Fibroblast of the aortic adventitia (primary cell): Measurements from ENCODE around the genes TMEM179, AKT1, AHNAK2, GPR132, JAG2 and MTA1.

GRCh38 chr14:104113975-104114623 lies 24.3 kb upstream of the KIF26A start:
- CAGE, long polyA plus RNA, result no peak

DNA sequence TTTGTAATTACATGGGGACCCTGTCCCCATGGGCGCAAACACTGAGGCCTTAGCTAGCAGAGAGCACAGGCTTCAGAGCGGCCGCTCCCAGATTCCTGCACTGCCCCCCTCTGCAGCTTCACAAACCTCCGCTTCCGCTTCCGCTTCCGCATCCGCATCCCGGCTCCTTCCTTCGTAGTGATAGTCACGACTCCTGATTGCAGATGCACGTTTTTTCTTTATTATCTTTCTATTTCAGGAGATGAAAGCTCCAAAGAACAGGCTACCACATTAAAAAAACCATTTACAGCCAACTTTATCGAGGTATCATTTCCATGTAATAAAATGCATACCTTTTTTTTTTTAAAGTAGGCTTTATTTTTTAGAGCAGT lies 129.7 kb downstream of the KIF26A start:
- CAGE, long polyA plus RNA, result no peak

- CAGE, long polyA plus RNA, result no peak
These were observed 158.2 kb downstream of the KIF26A start for GRCh38 chr14:104296392-104297281.

DNA sequence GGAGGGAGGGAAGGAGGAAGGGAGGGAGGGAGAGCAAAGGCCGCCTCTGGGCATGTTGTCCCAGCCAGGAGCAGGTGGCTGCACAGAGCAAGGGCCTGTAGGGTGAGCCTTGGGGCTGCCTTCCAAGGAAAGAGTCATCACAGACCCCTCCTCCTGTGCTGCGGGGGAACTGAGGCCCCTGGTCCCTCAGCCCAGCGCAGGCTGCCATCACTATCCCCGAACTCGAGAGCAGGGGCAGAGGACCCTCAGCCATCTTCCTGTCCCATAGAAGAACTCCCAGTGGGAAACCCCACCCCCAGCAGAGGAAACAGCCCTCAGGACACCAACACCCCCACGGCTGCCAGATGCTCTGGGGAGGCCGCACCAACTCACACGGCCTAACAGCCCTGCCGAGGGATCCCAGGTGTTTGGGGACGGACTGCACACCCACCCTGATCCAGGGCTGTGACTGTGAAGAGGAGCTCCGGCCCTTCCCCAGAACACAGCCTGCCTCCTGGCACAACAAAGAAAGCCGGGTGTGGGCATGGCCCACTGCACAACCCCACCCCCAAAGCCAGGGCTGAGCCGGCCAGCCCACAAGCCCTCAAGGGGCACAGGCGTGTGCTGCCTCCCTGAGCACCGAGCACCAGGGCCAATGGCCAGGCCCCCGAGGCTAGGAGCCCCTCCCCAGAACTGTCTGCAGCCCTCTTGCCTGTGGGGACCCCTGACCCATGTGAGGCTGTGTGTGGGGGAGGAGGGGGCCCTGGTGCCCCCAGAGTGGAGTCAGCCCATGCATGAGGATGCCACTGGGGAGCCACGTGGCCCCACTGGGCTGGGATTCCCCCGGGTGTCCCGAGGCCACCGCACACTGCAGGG lies 16.3 kb upstream of the C14orf180 start:
- CAGE, long polyA plus RNA, result no peak

- CAGE, long polyA plus RNA, result no peak
These were observed at the start of gene TMEM179 for GRCh38 chr14:104603871-104605151. Gene TMEM179 (minus strand): TSS chr14:104604772.

DNA sequence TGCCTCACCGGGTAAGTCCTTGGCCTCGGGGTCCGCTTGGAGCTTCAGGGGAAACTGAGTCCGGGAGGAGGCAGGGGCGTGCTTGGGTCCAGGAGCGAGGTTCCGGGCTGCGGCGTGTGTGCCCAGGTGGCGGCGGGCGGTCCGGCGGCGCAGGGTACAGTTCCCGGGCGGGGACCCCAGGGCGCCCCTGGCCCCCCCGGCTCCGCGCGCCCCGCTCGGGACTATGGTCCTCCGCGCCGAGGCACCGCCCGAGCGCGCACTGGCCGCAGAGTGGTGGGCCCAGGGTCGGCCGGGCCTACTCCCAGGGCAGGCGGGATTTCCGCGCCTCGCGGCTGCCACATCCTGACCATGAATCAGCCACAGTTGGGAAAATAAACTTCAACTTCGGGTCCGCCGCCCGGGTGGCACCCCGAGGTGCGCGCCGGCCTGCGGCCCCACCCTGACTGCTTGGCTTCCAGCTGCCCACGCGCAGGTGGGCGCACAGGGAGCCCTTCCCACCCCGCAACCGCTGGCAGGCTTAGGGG lies 373 bp downstream of the INF2 start:
- CAGE, long polyA plus RNA, result no peak

DNA sequence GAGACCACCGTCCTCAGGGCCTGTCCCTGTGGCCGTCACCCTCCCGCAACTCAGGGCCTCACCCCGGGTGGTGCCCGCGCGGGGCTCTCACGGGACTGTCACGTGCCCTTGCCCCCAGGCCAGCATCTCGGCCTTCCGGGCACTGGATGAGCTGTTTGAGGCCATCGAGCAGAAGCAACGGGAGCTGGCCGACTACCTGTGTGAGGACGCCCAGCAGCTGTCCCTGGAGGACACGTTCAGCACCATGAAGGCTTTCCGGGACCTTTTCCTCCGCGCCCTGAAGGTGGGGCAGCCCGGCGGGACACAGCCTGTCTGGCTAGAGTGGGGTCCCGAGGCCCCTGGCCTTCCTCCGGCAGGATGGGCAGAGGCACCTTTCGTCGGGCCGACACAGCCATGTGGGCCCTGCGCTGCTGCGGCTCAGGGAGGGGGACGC lies 11.3 kb upstream of the ADSS1 start:
- CAGE, long polyA plus RNA, result no peak

DNA sequence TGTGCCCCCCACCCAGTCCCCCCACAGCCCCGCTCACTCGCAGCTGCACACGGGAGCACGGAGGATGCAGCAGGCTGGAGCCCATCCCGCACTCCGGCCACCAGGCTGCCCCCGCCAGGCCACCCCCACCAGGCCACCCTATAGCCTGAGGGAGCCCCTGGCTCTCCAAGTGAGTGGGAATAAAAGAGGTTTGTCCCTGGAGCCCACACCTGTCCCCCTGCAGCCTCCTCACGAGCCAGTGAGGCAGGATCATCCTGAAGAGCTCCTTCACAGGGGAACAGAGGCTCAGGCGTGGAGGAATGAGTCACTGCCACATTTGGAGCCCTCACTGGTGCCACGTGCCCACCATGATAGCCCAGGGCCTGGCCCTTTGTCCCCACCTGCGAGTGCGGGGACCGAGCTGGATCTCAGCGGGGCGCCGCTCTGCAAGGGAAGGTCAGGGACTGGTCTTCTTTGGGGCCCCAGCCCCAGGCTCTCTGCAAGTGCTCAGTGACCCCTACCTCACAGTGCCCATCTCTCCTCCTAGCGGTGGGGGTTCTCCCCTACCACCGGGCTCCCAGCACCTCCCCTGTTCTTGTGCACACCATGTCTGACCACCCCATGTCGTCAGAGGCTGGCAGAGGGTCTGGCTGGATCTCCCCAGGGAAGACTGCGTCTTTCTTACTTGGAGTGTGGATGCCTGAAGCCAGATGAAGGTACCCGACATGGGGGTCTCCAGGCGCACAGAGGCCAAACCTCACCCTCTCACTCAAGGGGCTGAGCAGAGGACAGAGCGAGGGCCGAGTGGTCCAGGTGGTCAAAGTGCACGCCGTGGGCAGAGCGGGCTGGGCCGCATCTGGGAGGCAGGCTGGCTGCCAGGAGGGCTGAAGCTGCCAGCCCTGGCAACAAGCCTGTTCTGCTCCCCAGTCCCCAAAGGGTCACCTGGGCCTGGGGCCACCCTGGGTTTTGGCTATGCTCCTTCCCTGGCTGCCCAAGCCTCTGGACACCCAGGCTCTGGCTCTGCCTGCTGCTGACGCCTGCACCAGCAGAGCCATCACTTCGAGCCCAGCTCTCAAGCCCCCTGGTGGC lies 2.3 kb downstream of the ADSS1 start:
- CAGE, long polyA plus RNA, result no peak

DNA sequence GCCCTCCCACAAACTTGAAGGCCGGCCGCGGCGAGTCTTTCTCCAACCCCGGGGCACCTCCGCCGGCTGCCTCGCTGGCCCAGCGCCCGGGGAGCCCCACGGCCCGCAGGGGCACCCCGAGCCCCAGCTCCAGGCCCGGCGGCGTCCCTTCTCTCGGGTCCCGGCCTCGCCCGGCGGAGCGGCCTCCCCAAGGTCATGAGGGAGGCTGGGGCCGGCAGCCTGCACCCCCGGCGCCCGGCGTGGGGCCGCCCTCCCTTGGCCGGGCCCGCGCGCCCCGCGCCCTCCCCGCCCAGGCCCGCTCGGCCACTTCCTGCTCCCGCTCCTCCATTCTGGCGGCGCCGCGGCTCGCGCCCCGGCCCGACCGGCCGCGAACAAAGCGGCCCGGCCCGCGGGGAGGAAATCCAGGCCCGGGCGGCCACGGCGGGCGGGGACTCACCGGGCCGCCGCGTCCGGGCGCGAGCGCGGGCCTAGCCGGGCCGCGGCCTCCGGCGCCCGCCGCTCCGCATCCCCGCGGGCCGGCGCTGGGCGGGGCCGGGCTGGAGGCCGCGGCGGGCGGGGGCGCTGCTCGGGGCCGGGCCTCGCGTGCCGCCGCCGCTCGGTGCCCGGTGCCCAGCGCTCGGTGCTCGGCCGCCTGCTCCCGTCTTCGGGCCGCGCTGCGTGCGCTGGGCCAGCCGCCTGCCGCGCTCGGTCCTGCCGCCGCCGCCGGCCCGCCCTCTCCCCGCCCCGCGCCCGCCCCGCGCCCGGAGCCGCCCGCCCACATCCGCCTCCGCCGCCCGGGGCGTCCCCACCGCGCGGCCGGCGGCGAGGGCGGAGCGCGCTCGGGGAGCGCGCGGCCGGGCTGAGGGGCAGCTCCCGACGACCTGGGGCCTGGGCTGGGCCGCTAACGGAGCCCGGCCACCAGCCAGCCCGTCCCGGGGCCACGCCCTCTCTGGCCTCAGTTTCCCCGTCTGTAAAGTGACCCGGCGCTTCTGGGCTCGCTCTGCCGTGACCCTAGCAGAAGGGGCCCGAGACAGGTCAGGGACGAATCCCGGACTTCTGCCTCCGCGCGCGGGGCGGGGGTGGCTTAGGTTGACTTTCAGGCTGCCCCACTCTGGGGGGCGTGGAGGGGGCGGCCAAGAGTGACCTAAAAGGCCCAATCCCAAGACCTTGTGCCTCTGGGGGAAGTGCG lies at the start of gene AKT1:
Gene AKT1, minus strand, starts transcription at position 701 of the 1,168 bp plus-strand sequence.
- CAGE, long polyA plus RNA, result no peak

DNA sequence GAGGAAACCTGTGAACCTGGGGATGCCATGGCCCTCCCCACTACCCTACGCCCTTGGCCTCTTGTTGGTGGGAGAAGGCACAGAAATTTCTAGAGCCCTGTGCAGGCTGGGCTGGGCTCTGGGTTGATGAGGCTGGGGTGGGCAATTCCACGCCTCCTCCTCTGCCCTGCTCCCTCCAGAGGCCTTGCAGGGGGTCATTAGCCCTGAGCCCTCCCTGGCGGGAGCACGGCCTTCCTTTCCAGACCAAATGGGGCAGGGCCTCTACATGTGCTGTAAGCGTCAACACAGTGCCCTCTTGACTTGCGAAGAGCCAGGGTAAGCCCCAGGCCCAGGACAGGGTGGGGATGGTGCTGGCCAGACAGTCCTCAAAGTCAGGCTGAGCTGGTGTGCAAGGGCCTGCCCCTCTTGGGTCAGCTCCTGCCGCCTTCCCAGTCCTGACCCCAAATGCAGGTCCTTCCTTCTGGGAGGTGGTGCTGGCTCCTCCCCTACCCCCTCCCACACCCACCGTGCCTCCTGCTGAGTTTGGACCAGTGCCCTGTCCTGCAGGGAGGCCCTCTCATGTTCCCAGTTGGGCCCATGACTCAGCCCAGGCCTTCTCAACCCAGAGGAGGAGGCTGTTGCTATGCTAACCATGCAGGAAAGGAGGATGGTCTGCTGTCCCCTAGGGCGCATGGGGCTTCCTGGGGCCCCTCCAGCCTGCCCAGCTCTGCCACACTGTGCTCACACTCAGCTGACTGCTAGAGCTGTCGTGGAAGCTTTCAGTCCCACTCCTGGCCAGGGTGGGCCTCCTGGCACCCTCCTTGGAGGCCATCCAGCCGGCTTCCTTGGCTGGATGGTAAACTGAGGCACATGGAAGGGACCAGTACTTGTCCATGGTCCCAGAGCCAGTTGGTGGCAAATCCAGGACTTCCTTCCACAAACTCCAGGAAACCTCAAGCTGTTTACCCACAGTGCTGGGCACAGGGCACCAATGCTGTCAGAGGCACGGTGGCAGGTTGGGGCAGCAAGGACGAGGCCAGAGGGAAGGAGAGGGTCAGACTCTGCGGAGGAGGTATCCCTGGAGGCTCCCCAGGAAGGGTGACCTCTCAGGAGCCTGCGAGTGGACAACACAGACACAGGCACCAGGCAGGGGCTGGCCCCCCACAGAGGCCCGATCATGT lies 4.4 kb downstream of the ZBTB42 start:
- CAGE, long polyA plus RNA, result no peak

GRCh38 chr14:104953394-104954600 lies 24.4 kb downstream of the AHNAK2 start:
- CAGE, long polyA plus RNA, result no peak

DNA sequence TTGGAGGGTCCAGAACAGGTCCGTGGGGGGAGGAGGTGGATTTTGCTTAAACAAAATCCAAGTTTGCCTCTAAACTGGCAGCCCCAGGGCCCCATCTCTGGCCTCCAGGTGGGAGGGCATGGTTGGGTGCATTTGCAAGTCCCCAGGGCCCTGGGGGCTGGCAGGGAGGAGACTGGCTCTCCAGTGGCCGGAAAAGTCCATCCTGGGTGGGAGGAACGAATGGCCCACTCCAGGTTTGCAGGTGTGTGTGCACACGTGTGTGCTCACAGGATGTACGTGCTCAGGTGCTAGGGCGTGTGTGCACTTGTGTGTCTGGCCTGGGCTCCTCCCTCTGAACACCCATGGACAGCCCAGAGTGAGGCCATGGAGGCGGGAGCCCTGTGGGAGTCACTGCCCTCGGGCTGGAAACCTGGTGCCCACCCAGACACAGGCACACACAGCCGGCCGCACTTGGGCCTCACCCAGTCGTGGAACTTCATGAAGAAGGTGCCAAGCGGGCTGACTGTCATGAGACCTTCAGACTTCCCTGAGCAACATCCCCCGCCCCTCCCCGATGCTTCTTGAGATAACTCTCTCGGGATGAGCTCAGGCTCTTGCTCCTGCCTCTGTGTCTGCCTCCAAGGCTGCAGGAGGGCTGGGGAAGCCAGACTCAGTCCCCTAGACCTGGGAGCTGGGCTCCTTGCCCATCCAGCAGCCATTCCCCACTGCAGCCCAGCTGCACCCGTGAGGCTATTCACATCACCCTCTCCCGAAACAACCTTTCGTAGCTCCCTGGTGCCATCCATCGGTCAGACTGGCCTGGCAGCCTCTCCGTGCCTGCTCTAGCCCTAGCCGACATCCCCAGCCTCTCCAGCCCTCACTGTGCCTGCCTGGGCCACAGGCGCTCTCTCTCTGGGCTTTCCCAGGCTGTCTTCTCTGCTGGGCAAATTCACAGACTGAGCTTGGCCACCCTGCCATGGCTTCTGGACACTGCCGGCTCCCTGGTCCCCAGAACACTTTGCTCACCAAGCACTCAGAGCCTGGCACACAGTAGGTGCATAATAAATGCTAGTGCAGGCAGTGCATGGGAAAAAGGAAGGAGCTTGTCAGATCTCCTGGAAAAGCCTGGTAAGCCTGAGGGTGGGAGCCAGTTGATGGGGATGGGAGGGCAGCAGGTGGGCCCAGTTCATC lies 9.3 kb downstream of the AHNAK2 start:
- CAGE, long polyA plus RNA, result no peak

DNA sequence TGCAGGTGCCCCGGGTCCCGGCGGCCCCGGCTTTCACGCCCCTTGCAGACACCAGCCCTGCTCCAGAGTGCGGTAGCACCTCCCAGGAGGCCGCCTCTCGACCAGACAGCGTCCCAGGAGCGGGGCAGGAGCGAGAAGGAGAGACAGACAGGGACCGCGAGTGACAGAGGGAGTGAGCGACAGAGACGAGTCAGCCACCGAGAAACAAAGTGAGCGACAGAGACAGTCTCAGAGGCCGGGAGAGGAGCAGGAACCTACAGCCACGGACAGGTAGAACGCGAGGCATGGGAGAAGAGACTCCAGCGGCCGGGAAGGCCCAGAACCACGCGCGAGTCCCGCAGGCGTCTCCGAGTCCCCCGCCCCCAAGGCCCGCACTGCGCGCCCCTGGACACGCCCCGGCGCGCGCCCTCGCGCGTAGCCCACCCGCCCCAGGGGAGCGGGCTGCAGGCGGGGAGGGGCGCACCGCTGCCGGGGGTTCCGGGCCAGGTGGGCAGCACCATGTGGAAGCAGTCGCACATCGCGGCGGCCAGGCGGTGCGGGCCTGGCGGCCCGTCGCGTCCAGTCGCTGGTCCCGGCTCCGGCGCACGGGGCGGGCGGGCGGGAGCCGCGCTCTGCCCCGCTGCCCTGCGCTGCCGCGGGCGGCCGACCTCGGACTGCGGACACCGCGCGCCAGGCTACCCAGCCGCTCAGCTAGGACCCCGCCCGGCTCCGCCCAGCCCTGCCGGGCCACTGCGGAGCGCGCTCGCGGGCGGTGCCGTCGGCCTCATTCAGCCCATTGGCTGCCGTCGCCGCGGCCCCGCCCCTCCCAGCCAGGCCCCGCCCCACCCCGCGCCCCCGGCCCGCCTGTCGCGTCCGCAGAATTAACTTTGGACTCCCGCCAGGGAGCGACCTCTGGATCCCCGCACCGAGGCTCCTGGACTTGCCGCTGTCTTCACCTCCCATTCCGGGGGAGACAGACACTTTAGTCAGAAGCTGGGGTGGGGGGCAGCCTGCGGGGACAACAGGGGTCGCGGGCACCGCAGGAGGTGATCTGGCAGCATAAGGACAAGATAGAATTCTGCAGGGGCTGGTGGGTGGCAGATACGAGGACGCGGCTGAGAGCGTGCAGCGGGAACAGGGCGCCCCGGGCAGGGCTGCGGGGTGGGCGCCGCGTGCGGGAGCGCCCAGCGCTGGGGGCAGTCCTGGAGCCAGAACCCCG lies at the start of gene AHNAK2:
Gene AHNAK2, minus strand, starts transcription at position 655 of the 1,198 bp plus-strand sequence.
- CAGE, long polyA plus RNA, result no peak

DNA sequence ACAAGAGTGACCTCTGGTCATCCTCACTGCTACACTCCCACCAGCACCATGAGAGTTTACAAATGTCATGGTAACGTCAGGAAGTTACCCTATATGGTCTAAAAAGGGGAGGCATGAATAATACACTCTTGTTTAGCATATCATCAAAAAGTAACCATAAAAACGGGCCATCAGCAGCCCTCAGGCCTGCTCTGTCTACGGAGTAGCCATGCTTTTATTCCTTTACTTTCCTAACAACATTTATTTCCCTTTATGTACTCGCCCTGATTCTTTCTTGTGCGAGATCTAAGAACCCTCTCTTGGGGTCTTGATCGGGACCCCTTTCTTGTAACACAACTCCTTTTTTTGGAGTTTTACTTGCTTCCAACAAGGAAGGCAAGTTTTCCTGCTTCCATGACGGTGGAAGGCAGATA lies 11.8 kb upstream of the CDCA4 start:
- CAGE, long polyA plus RNA, result no peak

GRCh38 chr14:105061028-105062077 lies 3.9 kb downstream of the GPR132 start:
- CAGE, long polyA plus RNA, result no peak

- CAGE, long polyA plus RNA, result no peak
These were observed at the start of gene GPR132 for GRCh38 chr14:105065340-105066295. Gene GPR132 (minus strand): TSS chr14:105065430.

- CAGE, long polyA plus RNA, result no peak
These were observed 22.3 kb upstream of the GPR132 start for GRCh38 chr14:105087299-105088124.

GRCh38 chr14:105168370-105169545 lies at the start of gene JAG2:
Gene JAG2 (minus strand): TSS chr14:105168776.
- CAGE, long polyA plus RNA, result no peak

- CAGE, long polyA plus RNA, result no peak
These were observed 31.3 kb upstream of the TEX22 start for GRCh38 chr14:105366984-105367492.

DNA sequence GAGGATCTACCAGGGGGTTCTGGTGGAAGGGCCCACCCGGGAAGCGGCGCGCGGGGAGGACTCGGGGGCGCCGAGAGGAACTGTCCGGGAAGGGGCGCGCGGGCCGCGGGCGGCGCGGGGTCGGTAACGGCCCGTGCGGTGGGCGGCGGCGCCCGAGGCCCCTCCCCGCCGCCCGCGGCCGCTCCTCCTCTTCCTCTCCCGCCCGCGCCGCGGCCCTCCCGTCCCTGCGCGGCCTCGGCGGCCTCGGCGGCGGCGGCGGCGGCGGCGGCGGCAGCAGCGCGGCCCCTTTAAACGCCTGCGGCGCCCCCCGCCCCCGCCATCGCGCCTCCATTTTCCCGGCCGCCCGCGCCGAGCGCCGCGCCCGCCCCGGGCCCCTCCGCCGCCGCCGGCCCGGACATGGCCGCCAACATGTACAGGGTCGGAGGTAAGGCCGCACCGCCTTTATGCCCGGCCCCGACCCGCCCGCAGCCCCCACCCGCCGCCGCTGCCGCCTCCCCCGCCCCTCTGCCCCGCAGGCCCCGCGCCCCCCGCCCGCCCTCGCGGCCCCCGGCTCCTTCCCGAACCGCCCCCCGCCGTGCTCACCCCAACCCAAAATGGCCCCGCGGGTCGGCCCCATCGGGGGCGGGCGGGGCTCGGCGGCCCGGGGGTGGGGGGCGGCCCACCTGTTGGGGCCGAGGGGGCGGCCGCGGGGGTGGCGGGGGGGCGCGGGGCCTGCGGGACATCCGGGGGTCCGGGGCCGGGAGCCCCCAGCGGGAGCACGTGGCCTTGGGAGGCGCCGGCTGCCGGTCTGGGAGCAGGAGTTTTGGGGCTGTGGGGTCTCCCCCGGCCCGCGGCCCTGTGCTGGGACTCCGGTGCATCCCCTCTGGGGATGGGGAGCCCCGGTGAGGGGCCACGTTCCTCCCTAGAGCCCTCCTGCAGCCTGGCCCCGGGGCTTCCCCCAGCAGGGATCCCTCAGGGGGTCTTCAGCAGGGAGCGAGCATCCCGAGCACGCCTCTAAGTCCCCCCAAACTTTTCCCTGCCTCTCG lies at the start of gene MTA1:
Gene MTA1, plus strand, starts transcription at position 188 of the 1,025 bp plus-strand sequence.
- CAGE, long polyA plus RNA, result no peak